BE2C (cell line): ENCODE measurements around a stretch of chr6.

DNA sequence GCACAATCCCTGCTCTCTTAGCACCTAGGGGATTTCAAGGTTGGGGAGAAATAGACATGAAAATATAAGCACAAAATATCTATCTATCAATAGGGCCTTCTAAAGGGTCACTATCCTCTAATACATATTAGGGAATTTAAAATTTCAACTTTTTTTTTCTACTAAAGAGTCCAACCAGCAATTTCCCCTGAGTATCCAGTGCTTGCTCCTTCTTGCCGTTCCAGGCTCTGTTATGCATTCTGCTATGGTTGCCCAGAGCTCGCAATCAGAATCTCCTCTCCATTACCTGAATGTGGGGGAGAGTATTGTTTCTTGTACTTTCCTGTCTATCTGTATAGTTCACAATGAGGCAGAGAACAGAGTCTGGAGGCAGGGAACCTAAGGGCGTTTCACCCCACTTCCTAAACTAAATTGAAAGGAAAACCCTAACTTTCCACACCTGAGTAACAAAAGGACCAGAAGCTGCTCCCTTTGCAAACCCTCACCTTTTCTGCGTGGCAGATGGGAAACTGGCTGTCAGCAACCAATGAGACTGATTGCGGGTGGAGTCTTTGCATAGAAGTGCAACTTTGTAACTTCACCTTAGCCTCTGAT lies 2.0 kb upstream of the HECA start:
- RRBS = no CpG with 5 or more reads among the region's 5 CpGs

- RRBS = no CpG with 5 or more reads among the region's 5 CpGs
These were observed 41.4 kb downstream of the HECA start for GRCh38 chr6:139176227-139176801.

- RRBS = no CpG with 5 or more reads among the region's 14 CpGs
These were observed 52.8 kb downstream of the TXLNB start for GRCh38 chr6:139238781-139239573.

DNA sequence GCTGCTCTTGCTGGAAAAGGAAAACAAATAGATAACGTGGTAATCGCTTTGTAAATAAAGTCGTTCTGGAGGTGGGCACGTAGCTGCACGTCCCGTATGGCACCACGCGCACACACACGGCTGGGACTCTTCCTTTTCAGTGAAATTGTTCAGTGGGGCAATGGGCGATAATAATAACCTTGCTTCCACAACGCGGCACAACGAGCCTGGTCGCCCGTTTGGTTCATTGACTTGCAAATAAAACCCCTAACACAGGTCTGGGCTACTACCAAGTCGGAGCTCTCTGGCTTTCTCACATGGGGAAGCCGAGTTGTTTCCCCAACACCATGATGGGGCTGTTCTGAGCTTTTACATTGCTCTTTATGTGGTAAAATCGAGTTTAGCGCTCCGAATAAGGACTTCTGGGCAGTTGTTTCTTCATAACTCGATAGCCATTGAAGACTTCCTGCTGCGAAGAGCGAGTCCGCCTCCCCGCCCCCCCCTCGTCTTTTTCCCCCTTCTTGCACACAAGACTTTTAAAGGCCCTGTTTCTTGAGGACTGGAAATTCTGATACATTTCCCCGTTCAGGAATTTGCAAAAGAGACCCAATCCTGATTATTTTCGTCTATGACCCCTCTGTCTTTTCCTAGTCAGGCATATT lies 1.4 kb upstream of the CITED2 start:
- RRBS = no CpG with 5 or more reads among the region's 28 CpGs

- RRBS = no CpG with 5 or more reads among the region's 1 CpG
These were observed 369.1 kb upstream of the CITED2 start for GRCh38 chr6:139743569-139744001.

DNA sequence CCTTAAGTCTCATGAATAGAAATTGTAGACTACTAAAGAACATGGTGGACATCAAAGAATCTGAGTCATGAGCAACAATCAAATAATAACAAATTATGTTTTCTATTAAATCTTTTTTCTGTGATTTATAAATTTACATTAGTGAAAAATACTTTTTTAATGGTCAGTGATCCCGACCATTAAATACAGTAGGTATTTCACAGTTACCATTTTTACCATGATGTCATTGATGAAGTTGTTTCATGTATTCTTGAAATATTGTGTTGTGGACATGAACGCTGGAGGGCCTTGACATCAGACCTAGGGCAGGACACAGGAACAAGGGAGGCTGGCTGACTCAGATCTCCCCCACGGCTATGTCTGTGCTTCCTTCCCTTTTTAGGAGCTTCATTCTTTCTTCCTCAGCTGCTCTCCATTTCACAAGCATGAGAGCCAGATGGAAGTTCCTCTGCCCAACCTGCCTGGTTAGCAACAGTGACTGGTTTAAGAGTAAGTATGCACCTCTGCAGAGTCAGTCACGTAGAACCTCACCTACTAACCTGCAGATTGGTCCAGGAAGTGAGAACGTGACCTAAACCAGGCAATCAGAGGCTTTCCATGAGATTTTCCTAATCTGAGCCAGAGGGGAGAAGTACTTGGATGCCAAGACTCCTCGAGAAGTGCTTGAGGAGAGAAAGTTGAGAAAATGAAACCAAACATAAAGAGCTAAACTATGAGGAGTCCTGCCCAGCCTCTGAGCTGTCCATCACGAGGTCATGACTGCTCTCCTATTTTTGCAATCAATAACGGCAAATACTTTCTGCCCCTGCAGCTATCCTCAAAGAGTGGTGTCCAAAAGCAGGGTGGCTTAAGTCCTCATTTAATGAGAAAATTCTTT lies 465.1 kb upstream of the CITED2 start:
- RRBS = no CpG with 5 or more reads among the region's 8 CpGs

GRCh38 chr6:139846514-139847483 lies 472.4 kb upstream of the CITED2 start:
- RRBS = no CpG with 5 or more reads among the region's 9 CpGs

GRCh38 chr6:140979445-140980216 lies 1153.1 kb upstream of the GJE1 start:
- RRBS = no CpG with 5 or more reads among the region's 5 CpGs

GRCh38 chr6:141403662-141404181 lies 729.0 kb upstream of the GJE1 start:
- RRBS = no CpG with 5 or more reads among the region's 2 CpGs

DNA sequence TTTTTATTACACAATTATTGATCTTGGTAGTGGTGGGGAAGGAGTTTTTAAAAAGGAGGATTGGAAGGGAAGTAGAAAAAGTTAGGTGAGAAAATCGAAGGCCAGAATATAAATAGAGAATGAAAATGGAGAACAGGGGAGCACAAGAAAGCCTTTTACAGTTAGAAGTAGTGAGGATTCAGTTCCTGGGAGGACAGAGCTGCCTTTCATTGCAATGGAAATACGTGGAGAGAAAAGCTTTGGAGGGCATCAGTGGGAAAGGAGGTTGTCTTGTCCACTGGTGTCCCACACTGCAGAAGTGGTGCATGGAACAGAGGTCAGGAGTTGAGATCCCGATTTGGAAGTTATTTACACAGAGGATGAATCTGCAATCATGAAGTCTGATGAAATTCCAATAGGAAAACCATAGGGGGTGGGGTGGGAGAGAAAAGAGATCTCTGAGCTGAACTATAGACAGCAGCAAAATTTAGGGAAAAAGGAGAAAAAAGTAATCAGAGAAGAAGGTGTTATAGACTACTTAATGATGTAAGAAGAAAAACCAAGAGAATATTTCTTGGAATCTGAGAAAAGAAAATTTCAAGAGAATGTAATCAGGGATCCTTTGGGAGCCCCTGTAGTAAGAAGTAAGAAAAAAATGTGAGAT lies 33.6 kb downstream of the ADGRG6 start:
- RRBS = no CpG with 5 or more reads among the region's 3 CpGs

DNA sequence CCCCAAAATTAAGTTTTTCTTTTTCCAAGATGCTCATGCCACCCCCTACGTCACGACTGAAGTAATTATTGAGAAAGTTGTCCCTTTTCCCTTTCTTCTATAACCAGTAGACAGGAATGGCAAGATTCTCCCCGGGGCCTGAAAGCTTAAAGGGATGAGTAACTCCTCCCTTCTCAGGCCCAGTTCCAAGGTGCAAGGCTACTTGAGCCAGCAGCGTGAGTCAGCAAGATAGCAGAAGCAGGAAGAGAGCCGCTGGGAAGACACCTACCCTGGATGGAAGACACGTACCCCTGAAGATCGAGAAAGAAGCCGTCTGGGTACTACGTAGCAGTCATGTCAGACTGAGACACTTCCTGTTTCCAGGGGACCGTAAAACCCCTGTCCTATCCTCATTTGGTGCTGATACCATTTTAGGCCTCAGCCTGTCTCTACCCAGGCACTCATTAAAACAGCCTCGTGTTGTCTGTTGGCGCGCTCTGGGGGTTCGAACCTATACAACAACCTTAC lies 241.0 kb downstream of the ADGRG6 start:
- RRBS = no CpG with 5 or more reads among the region's 14 CpGs

- RRBS = no CpG with 5 or more reads among the region's 16 CpGs
These were observed 44.2 kb downstream of the HIVEP2 start for GRCh38 chr6:142900297-142901556.

- RRBS = 44% methylated on average over 24 of the region's 81 CpGs
These were observed 18.4 kb downstream of the HIVEP2 start for GRCh38 chr6:142926136-142927326.

DNA sequence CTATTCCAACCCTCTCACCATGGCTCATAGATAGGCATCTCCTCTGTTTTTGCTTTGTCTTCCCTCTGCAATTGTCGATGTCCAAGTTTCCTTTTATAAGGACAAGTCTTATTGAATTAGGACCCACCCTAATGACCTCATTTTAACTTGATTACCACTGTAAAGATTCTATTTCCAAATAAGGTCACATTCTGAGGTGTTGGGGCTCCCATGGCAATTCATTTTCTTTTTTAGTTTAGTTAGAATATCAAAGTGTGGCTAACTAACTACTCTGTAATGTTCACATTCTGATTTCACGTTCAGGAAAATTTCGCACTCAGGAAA lies 5.9 kb downstream of the PEX3 start:
- RRBS = no CpG with 5 or more reads among the region's 3 CpGs

- RRBS = no CpG with 5 or more reads among the region's 4 CpGs
These were observed 42.4 kb downstream of the PHACTR2 start for GRCh38 chr6:143720019-143720669.

GRCh38 chr6:143755270-143755478 lies 77.4 kb downstream of the PHACTR2 start:
- RRBS = no CpG with 5 or more reads among the region's 5 CpGs

DNA sequence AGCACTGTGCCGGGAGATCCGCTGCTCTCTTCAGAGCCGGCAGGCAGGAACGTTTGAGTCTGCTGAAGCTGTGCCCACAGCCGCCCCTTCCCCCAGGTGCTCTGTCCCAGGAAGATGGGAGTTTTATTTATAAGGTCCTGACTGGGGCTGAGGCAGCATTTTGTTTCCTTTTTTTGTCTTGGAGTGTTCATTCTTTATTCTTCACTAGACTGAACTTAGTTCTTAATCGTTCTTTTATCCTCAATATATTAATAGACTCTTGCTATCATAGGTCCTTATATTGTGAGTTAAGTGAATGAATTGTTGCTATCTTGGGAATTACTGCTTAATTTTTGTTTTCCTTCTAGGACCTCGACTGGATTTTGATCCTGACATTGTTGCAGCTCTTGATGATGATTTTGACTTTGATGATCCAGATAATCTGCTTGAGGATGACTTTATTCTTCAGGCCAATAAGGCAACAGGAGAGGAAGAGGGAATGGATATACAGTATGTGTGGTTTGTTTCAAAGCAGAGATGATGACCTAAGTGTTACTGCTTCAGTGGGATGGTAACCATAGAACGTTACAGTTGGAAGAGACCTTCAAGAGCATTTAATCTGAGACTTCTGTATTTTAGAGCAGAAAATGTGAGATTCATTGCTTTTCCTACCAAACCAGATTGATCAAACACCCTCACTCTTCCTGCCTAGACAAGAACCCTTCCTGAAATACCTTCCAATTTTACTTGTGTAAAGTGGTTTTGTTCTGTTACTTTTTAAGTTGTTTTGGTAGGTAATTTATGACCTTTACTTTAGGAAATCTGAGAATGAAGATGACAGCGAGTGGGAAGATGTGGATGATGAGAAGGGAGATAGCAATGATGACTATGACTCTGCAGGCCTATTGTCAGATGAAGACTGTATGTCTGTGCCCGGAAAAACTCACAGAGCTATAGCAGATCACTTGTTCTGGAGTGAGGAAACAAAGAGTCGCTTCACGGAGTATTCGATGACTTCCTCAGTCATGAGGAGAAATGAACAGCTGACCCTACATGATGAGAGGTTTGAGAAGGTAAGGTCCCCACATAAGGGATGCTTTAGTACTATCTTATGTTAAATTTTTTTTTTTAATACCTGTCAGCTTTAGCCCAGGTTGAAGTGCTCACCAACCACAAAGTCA lies 6.9 kb upstream of the ZC2HC1B start:
- RRBS = no CpG with 5 or more reads among the region's 13 CpGs

- RRBS = no CpG with 5 or more reads among the region's 7 CpGs
These were observed 40.1 kb downstream of the SF3B5 start for GRCh38 chr6:144054985-144056019.

GRCh38 chr6:144064865-144065097 lies 30.6 kb downstream of the SF3B5 start:
- RRBS = no CpG with 5 or more reads among the region's 8 CpGs